ENCODE measurements around the genes IRS1 and CCL20.

GRCh38 chr2:224909748-224910586 is 132.3 kb downstream of the DOCK10 start:
- RRBS: no CpG with 5 or more reads among the region's 5 CpGs

- RRBS: no CpG with 5 or more reads among the region's 3 CpGs
Observed at GRCh38 chr2:224933352-224933902, 108.8 kb downstream of the DOCK10 start.

DNA sequence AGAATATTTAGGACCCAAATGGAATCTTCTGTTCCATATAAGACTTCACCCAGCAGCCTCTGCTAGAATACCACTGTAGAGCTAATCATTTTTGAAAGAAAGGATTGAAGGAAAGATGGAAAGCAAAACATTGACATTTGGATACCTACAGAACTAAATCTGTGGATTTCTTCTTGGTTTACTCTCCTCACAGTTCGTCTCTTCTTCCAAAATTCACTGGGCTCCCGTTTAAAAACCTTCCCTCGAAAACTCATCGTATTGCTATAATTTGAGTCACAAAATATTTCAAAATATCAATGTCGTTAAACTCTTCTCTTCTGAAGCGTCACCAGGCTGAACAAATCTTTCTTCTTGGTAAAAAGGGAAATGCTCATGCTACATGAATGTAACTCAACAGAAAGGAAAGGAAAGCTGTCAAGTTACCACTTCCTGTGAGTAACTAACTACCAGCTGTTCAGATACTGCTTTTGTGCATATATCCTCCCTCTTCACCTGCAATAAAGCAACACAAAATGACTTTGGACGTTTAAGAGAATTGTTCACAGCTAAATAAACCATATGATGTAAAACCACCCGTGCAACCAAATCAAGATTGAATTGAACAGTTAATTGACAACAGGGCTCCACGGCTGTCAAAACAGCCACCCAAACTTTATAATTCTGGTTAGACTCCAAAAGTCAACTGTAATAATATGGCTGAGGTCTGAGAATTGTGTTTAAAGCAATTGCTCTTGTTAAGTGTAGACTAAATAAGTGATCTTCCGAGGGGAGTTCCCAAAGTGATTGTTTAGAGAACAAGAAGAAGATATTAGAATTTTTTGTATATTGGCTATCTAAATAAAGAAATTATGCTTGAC is 95.3 kb downstream of the DOCK10 start:
- RRBS: no CpG with 5 or more reads among the region's 10 CpGs

DNA sequence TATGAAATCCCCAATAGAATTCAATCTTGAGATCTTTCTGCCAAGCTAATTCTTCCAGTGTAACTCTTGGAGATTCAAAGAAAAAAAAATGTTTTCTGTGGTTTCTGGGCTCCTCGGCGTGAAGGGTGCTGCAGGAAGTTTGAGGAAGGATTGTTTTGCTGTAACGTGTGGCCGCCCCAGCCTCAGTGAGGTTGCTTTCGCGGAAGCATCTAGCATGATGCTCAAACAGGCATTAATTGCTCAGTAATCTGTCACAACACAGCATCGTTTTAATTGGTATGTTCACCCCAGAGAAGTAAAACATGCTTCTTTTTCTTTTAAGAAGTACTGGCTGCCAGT is 58.9 kb downstream of the DOCK10 start:
- RRBS: no CpG with 5 or more reads among the region's 7 CpGs

GRCh38 chr2:226048674-226048873 is 649.1 kb downstream of the NYAP2 start:
- RRBS: no CpG with 5 or more reads among the region's 3 CpGs

DNA sequence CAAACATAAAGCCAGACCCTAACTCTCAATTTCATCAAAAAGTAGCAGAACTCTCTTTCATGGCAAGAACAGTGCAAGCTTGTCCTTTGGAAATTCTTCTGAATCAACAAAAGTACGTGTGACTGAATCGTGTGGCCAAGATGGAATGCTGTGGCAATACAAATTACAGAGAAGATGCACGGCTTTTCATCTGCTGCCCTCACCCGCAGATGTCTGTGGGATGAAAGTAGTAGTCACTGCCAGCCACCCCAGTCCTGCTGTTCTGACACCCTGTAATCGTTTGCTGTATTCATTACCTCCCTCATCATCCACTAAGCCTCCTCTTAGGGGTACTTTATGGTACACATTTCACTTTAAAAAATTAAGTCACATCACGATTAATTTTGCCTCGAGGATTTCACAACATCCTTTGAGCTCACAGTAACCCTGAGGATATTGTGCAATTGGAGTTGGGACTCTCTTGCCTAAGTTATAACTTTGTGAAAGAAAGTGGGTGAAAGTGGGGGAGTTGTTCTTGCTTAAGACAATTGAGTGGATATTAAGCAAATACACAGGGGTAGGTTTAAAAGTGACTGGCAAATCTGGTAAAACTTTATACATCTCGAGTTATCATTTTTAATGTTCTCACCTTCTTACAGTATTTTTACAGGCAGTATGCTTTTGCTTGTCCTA is 681.1 kb downstream of the IRS1 start:
- RRBS: no CpG with 5 or more reads among the region's 8 CpGs

DNA sequence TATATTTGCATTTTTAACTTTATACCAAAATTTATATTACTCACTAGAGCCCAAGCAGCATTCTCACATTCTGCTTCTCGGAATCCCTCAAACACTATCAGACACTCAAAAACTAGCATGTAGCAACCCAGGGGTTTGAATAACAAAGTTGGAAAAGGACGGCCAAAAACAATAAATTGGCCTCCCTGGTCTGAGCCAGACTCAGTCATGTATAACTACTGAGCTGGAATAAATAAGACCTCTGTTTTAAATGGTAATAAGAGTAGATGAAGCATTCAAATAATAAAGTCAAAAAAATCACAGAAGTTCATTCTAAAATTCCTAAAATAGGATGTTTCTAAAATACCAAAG is 290.9 kb downstream of the IRS1 start:
- RRBS: no CpG with 5 or more reads among the region's 2 CpGs

- RRBS: no CpG with 5 or more reads among the region's 4 CpGs
Observed at GRCh38 chr2:226511324-226511842, 288.2 kb downstream of the IRS1 start.

- RRBS: no CpG with 5 or more reads among the region's 3 CpGs
Observed at GRCh38 chr2:226515328-226515966, 284.2 kb downstream of the IRS1 start.

DNA sequence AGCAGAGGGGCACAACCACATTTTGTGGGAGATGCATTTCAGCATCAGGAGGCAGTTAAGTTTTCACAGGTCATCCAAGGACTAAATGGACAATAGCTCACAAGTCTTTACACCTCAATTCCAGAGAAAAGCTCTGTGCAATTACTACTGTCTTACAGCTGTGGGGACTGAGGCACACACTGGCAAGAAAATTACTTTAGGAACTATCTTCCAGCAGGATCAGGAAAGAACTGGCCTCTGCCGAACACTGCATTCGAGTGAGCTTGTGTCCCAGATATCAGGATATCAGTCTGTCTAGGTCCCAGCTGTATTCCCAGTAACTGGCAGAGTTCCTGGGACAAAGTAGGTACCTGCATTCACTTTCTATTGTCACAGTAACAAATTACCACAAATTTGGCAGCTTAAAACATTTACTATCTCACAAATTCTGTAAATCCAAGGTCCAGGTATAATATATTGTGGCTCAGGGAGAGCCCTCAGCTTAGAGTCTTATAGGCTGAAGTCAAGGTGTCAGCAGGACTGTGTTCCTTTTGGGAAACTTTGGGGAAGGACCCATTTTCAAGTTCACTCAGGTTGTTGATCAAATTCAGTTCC is 183.7 kb downstream of the IRS1 start:
- RRBS: no CpG with 5 or more reads among the region's 2 CpGs

- RRBS: no CpG with 5 or more reads among the region's 7 CpGs
Observed at GRCh38 chr2:226690097-226691076, 109.2 kb downstream of the IRS1 start.

DNA sequence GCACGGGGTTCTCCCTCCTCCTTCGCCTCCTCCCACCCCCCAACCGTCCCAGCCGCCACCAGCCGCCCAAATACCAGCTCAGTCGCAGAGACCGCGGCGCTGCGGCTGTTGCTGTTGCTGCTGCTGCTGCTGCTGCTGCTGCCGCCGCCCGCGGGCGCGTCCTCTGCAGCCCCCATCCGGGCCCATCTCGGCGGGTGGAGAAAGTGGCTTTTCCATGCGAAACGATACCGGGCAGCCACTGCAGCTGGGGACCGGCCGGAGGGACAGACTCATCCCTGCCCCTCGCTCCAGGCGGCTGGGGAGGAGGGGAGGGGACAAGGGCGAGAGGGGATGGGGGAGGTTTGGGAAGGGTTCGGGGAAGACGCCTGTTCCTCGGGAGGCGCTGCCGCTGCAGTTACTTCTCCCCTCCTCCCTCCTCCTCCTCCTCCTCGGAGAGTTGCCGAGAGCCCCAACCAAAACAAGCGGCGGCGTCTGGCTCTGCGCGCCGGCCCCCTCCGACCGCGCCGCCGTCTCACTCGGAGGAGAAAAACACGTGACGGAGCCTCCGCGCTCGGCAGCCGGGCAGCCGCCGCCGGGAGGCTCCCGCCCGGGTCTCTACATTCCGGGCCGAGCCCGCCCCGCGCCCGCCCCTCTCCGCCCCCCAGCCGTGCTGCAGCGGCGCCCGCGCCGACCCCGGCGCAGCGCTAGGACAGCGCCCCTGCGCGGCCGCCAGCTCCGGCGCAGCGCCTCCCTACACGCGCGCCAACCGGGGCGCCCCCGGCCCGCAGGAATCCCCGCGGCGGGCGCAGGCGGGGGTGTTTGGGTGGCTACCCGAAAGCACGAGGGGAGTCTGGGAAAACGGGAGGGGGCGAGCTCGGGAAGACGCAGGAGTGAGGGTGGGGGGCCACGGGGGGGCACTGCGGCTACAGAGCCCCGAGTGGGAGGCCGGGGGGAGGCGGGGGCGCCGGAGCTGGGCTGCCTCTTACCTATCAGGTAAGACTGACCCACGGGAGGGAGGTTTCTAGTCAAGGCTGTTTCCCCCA is at the start of gene IRS1:
TSS of gene IRS1 (minus strand) at position 570 of the 1,022 bp plus-strand sequence.
- RRBS: 2% methylated on average over 37 of the region's 106 CpGs

DNA sequence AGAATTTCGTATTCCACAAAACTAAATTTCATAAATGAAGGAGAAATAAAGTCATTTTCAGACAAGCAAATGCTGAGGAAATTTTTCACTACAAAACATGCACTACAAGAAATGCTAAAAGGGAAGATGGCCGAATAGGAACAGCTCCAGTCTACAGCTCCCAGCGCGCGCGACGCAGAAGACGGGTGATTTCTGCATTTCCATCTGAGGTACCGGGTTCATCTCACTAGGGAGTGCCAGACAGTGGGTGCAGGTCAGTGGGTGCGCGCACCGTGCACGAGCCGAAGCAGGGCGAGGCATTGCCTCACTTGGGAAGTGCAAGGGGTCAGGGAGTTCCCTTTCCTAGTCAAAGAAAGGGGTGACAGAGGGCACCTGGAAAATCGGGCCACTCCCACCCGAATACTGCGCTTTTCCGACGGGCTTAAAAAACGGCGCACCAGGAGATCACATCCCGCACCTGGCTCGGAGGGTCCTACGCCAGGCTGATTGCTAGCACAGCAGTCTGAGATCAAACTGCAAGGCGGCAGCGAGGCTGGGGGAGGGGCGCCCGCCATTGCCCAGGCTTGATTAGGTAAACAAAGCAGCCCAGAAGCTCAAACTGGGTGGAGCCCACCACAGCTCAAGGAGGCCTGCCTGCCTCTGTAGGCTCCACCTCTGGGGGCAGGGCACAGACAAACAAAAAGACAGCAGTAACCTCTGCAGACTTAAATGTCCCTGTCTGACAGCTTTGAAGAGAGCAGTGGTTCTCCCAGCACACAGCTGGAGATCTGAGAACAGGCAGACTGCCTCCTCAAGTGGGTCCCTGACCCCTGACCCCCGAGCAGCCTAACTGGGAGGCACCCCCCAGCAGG is 99.0 kb downstream of the COL4A4 start:
- RRBS: no CpG with 5 or more reads among the region's 30 CpGs

DNA sequence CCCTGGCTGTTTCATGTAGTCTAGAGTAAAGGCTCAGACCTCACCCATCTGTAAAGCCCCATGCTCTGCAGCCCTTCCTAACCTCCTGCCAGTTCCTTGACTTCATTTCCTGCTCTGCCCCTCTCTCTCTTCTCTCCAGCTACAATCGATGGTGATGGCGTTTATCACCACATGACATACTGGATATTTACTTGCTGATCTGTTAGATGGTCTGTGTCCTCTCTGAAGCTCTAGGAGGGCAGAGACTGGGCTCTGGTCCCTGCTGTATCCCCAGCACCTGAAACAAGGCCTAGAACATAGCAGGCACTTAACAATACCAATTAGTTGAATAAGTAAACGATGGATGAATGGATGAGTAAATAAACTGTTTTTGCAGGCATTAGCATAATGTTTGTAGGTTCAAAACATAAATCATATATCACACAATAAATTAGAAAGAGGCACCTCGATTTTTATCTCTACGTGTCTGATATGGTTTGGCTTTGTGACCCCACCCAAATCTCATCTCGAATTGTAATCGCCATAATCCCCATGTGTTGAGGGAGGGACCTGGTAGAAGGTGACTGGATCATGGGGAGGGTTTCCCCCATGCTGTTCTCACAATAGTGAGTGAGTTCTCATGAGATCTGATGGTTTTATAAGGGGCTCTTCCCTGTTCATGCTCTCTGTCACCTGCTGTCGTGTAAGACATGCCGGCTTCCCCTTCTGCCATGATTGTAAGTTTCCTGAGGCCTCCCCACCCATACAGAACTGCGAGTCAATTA is 76.0 kb downstream of the COL4A4 start:
- RRBS: no CpG with 5 or more reads among the region's 10 CpGs

GRCh38 chr2:227325531-227326403 is 716 bp downstream of the MFF start:
- RRBS: 3% methylated on average over 12 of the region's 35 CpGs

GRCh38 chr2:227370619-227371333 is 8.3 kb downstream of the TM4SF20 start:
- RRBS: no CpG with 5 or more reads among the region's 12 CpGs

DNA sequence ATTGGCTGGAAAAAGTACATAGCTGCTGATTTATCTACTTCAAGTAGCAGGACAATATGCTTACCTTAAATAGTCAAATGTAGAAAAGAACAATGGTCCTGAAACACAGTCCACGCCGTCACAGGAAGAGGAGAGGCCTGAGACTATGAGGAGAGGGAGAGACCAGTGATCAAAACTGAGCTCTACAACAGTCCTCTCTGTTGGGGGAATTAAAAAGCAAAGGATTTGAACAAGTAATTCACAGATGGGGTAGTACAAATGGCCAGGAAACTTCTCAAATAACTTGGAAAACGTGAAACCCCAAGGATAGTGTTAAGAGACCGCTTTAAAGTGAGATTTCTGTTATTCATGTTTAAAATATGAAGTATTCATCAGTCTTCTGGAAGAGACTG is 20.1 kb downstream of the SCYGR8 start:
- RRBS: no CpG with 5 or more reads among the region's 4 CpGs

- RRBS: no CpG with 5 or more reads among the region's 17 CpGs
Observed at GRCh38 chr2:227805425-227806053, 8.1 kb upstream of the CCL20 start.

- RRBS: no CpG with 5 or more reads among the region's 10 CpGs
Observed at GRCh38 chr2:227813251-227814165, at the start of gene CCL20. TSS of gene CCL20 (plus strand) at chr2:227813842.

- RRBS: no CpG with 5 or more reads among the region's 10 CpGs
Observed at GRCh38 chr2:227817791-227818699, 4.4 kb downstream of the CCL20 start.